Gastrocnemius medialis (tissue), 3 donors: ENCODE results near the genes PRRG3, GABRQ, CSAG2 and L1CAM.

DNA sequence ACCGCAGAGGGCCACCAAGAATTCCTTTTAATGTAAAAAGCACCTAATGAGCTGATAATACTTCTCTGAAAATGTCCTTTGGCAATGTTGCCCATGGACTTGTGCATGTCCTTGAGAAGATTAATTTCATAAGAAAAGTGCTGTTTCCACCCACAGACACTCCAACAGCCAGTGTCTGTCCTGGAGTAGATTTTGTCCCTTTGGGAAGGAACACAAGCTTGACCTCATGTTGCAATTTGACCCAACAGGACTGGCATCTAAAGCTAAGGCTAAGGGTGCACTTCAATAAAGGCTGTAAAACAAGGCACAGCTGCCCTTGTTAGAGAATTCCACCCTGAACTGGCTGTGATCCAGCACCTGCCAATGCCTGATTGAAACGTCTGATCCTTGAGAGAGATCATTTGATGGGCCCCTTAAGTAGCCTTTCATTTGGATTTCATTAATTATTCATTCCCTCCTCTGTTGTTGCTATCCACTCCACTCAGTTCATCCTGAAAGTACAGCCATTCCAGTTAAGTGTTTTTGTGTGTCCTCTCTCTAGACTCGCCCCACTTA, 56.3 kb downstream of the CD99L2 start:
- PRO-cap = no peak
- RAMPAGE, long total RNA, 3 experiments = no peak in any of the 3 experiments

DNA sequence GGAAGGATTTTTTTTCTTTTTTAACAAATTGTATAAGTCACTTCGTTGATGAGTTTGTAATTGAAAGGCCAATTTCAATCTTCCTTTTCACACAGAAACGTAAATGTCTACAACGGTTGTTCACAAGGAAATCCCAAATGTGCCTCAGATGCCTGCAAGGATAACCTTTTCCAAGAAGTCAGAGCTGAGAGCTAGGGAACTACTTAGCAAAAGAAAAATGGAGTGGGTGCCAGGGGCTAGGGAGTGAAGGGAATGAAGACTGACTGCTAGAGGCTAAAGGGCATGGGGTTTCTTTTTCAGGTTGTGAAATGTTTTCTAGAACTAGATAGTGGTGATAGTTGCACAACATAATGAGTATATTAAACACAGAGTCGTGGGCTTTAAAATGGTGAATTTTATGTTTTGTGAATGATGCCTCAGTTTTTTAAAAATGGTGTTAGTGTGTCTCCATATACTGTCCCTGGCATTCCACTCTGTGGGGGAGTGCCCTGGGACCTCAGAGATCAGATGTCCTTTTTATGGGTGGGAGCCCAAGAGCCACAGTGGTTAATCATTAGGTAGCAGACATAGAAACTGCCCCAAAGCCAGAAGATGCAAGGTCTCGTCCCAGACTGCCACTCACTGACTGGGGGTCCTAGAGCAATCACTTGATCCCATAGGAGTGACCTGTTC, 53.3 kb downstream of the CD99L2 start:
- PRO-cap = no peak
- RAMPAGE, long total RNA, 3 experiments = no peak in any of the 3 experiments

DNA sequence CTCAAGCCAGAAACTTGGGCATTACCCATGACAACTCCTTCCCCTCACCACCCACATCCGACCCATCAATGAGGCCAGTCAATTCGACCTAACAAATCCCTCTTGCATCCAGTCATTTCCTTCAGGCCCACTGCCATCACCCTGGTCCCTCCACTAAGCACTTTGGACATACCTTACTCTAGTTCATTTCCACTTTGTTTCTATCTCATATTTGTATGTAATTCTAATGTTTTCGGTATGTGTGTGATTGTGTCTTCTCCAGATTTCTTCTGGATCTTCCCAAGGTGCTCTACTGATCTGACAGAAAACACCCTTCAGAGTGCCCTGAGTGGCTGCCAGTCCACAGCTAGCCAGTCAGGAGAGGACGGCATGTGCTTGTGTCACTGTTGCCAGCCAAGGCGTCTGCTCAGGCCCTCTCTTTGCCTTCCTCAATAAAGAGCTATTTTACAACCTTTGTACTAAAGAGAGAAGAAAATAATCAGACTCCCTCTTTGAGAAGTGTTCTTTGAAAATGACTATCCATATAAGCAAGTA, 29.1 kb downstream of the CD99L2 start:
- PRO-cap = bidirectional peak, plus-strand start at position 383 of the sequence, minus-strand start at position 321 of the sequence
- RAMPAGE, long total RNA, 3 experiments = no peak in any of the 3 experiments

GRCh38 chrX:151694629-151695870, at the start of gene PRRG3:
Gene PRRG3, plus strand, starts transcription at chrX:151695458.
- PRO-cap = no peak
- RAMPAGE, long total RNA, 3 experiments = no peak in any of the 3 experiments

DNA sequence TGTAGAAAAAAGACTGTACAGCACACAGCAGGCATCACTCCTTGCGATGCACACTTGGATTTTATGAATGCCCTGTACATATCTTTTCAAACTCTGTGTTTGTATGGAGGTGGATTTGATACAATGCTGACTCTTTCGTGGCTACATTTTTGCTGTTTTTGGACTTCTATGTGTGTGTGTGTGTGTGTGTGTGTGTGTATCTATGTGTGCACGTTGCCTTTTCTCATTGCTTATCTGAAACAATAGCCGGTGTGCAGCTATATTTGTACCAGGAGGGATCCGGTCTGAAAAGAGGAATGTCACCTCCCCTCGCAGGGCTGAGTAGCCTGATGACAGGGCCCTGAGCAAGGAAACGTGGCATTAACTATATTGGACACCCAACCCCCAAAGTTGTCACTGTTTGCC, 8.0 kb downstream of the PRRG3 start:
- PRO-cap = no peak
- RAMPAGE, long total RNA, 3 experiments = no peak in any of the 3 experiments

GRCh38 chrX:151970048-151970542, 4.4 kb downstream of the GABRE start:
- PRO-cap = no peak
- RAMPAGE, long total RNA, 3 experiments = no peak in any of the 3 experiments

DNA sequence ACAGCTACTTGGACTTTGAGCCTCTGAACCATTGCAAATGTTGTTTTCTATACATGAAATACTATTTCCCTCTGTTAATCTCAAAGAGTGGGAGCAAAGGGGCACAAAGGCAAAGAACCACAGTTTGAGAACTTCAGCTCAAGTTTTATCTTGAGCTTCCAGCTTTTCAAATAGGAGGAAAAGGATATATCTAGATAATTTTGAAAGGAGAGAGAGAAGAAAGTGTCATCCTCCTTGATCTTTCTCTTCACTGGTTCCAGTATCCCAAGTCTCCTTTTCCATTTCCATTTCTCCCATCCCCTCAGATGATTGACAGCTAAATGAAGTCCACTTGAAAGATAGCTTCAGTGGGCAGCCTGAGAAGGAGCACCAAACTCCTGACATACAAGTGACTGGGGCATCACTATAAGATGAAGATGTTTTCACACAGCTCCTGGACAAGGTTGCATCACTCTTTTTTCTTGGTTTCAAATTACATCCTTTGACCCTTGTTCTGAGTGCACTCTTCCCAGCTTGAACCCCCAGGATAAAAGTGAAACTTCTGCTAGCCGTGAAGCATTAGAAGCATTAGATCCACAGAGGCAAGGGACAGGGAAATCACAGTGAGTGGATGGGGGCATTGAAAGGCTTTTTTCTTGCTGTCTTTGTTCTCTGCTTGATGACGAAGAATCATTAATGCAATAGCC, 17.4 kb upstream of the MAGEA10 start:
- PRO-cap = no peak
- RAMPAGE, long total RNA, 3 experiments = no peak in any of the 3 experiments

GRCh38 chrX:152637565-152638335, at the start of gene GABRQ:
Gene GABRQ, plus strand, starts transcription at chrX:152637895.
- PRO-cap = no peak
- RAMPAGE, long total RNA, 3 experiments = no peak in any of the 3 experiments

DNA sequence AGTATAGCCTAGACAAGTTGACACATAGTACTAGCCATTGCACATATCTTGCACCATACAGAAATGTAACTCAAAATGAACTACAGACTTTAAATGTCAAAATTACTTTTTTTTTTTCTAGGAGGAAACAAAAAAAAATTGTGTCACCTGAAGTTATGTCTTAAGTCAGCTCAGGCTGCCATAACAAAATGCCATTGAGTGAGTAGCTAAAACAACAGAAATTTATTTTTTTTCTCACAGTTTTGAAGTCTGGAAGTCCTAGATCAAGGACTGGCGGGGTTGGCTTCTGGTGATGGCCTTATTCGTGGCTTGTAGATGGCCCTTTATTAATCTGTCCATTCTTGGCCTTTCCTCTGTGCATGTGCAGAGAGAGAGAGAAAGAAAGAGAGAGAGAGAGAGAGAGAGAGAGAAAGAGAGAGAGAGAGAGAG, at the start of gene CSAG2:
Gene CSAG2, minus strand, starts transcription at position 51 of the 429 bp plus-strand sequence.
- PRO-cap = no peak
- RAMPAGE, long total RNA, 3 experiments = no peak in any of the 3 experiments

DNA sequence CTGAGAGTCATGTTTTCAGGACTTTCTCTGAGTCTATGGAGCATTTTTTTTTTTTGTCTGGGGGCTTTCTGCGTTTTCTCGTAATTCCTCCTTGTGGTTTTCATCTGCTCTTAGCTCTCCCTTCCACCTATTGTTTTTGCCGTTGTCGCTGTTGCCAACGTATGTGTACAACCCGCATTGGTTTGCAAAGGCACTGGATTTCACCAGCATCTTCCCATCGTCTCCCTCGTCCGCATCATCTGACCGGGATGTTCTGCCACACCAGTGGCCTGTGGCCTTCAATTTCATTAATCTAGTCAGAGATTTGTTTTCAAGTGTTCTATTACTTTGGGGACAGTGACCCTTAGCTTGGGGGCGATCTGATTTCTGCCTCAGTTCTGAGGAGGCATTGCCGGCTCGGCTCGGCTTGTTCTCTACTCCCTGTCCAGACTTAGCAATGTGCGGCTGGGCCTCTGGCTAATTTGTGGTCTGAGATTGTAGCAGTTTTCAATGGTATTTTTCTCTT, 14.6 kb downstream of the PNMA6E start:
- PRO-cap = no peak
- RAMPAGE, long total RNA, 3 experiments = no peak in any of the 3 experiments

GRCh38 chrX:153588648-153588942, 10.3 kb downstream of the CCNQ start:
- PRO-cap = unidirectional peak, plus-strand start at chrX:153588729
- RAMPAGE, long total RNA, 3 experiments = no peak in any of the 3 experiments

GRCh38 chrX:153730999-153731607, 6.4 kb downstream of the ABCD1 start:
- PRO-cap = no peak
- RAMPAGE, long total RNA, 3 experiments = no peak in any of the 3 experiments

DNA sequence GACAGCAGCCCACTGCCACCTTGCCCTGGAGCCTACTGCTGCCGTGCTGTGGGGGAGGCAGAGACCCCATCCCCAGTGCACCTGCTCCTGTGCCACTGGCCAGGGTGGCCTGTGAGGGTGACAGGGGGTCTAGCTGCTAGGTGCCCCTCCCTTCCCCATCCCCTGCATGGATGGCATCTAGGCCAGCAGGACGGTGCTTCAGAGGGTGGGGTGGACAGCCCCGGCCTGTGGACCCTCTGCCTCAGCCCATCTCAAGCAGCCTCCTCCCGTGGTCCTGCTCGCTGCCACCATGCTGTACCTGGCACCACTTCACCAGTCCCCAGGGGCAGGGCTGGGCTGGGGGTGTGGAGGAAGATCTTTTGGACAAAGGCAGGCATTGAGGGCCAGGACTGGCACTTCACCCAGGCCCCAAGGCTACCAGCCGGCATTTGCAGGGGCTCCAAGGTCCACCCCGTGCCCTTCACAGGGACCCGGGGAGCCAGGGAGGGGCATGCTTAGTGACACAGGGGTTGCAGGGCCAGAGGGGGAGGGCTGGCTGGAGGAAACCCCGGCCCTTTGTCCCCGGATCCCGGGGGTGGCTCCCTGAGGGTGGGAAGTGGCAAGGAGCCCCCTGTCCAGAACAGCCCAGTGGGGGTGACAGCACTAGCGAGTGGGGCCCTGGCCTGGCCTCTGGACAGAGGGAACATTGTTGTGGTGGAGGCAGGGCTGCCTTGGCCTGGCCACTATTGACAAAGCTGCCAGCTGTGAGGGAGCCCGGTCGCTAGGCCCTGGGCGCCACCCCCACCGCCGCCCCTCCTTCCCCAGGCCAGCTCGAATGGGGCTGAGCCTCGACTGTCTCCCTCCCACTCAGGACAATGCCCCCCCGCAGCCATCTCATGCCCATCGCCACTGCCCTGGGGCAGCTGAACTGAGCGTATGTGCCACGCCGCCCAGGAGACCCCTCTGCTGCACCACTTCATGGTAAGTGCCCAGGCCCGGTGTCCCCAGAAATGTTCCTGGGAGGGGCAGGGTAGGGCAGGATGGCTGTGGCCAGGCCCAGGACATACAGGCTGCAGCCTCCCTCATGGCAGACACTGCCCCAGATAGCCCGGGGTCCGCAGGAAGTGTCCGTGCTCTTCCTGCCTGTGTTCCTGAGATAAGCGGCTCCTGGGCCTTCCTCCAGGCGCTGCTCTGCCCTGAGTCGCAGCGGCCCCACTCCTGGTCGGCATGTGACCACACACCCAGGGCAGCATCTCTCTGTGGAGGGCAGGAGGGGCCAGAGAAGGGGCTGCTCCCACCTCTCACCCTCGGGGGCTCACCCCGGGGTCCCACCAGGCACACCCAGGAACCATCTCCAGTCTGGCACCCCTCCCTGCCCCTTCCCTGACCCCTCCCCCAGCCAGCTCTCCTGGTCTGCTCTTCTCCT, 1.1 kb downstream of the PLXNB3 start:
- PRO-cap = no peak
- RAMPAGE, long total RNA, 3 experiments = no peak in any of the 3 experiments

- PRO-cap = no peak
- RAMPAGE, long total RNA, 3 experiments = no peak in any of the 3 experiments
Observed at GRCh38 chrX:153820572-153821018, 9.7 kb downstream of the PDZD4 start.

DNA sequence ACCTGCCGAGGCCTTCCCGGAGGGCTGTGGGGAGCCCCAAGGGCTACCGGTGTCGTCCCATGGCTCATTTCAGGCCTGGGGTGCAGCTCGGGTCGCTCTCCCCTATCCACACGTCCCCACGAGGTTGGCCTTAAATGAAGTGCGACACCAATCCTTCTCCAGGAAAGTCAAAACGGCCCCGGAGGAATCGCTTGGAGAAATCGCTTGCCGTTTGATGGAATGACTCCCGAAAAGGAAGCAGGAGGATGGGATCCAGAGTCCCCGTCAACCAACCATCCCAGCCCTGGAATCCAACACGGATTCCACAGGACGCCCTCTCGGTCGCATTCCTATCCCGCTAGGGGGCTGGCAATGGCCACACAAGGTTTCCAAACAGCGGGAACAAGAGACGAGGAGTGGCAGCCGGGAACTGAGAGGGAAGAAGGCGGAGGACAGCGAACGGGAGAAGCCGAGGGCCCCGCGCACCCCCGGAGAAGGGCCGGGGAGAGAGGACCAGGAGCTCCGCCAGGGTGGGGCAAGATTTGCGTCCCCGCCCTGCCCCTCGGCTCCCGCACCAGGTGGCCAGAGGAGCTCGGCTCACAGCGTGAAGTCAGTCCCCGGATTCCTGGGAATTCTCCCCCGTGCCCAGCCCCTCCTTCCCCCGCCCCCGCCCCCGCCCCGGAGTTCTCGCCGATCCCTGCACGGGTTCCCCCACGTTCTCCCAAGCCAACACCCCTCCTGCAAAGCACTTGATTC, 1.6 kb downstream of the PDZD4 start:
- PRO-cap = no peak
- RAMPAGE, long total RNA, 3 experiments = no peak in any of the 3 experiments

GRCh38 chrX:153829302-153829776, 1.0 kb downstream of the PDZD4 start:
- PRO-cap = no peak
- RAMPAGE, long total RNA, 3 experiments = no peak in any of the 3 experiments

DNA sequence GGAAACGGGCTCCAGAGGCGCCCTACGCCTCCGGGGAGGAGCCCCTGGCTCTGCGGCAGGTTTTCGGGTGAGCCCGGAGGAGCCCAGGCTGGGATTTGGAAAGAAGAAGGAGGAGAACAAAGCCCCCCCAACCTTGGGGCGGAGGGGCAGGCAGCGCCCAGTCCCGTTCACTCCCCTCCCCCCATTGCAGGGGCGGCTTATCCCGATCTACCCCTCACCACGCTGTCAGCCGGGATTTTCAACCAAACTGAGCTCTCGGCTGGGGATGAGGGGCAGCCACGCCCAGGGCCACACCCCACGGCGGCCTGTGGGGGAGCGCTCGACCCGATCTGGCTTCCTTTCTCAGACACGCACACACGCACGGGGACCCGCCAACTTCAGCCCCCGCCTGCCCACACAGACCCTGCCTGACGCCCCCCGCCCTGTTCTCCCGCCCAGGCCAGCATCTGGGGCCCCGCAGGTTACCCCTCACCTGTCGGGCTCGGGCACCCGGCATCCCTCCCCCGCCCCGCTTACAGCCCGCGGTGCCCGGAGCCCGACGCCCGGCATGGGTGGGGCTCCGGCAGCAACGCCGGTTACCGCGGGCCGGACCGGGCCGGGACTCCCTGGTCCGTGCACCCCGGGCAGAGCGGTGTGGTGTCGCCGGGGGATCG, 477 bp downstream of the L1CAM start:
- PRO-cap = no peak
- RAMPAGE, long total RNA, 3 experiments = no peak in any of the 3 experiments

DNA sequence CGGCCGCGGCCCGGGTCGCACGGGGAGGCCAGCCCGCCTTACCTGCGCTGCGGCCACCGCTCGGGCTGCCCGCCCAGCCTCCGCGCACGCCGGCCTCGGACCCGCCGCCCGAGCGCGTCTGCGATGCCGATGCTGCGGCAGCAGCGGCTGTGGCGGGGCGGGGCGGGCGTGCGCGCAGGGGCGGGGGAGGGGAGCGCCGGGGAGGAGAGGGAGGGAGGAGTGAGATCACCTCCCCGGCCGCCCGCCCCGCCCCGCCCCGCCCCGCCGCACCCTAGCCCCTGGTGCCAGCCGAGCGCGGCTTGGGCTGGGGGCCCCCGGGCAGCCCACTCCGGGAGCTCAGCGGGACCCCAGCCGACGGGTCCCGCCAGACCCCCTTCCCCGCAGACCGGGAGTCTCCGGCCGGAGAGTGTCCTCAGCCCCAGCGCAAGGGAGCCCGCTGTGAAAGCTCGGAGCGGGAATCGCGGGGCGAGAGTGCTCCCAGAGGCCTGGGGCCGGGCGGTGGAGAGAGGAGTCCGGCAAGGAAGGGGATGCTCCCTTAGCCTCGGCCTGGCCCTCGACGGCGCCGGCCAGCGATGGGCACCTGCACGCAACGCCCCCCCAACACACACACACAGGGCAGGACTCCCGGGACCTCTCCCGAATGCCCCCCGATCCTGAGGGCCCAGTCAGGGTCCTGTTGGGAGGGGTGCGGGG, at the start of gene L1CAM:
Gene L1CAM, minus strand, starts transcription at position 151 of the 693 bp plus-strand sequence.
- PRO-cap = no peak
- RAMPAGE, long total RNA, 3 experiments = no peak in any of the 3 experiments

GRCh38 chrX:153910089-153910971, 5.9 kb downstream of the AVPR2 start:
- PRO-cap = no peak
- RAMPAGE, long total RNA, 3 experiments = no peak in any of the 3 experiments

DNA sequence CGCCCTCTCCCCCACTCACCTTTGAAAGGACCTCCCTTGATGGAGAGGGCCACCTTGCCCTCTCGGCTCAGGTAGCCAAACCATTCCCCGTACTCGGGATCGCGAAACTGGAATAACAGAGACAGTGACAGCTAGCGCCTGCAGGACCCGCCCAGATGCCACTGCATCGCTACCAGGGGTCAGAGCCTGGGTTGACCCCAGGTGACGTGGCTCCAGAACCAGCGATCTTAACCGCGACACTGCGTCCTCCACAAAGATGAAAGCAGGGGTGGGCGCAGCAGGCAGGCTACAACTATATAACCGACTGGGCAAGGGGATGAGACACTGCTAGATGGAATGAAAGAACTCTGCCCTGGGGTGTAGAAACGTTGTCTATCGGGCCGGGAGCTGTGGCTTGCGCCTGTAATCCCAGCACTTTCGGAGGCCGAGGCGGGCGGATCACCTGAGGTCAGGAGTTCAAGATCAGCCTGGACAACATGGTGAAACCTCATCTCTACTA, 682 bp upstream of the NAA10 start:
- PRO-cap = no peak
- RAMPAGE, long total RNA, 3 experiments = no peak in any of the 3 experiments